Bile duct (tissue), 1 donor: ENCODE results near the genes ARF1 and GJC2.

DNA sequence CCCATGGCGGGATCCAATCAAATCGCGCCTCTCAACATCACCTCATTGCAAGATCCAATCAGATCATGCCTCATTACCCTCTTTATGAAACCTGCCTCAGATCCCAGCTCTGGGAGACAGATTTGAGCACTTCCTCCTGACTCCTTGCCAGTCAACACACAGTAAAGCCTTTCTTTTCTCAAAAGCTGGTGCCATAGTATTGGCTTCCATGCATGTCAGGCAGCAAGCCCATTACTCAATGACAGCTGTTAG lies 41.9 kb downstream of the PRSS38 start:
- PRO-cap, result no peak

DNA sequence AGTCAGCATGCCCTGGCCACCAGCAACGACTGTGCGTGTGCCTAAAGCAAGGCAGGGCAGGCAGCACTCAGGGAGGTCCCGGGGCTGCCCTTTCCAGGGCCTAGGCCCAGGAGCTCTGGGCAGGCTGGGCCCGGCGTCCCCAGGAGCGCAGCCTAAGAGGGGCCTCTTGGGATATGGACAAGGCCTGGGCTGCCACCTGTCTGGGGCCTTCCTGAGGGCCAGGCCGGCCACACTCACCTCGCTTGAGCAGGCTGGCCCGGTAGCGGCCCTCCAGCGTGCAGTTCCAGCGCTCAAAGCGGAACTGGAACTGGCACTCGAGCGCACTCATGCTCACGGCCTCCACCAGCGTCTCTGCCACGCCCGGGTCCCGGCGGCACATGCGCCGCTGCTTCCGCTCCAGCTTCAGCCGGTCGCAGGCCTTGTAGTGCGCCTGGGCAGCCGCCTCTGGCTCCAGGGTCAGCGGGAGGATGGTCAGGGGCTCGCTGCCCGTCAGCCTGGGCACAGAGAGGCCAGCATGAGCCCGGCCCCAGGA lies 22.6 kb downstream of the WNT9A start:
- PRO-cap, result no peak

- PRO-cap, result bidirectional peak, plus-strand start at chr1:228082708, minus-strand start at chr1:228082500
Observed at GRCh38 chr1:228082305-228082848, at the start of gene ARF1. Gene ARF1, plus strand, starts transcription at chr1:228082708.

- PRO-cap, result bidirectional peak, plus-strand start at chr1:228083137, minus-strand start at chr1:228083063; bidirectional peak, plus-strand start at chr1:228083679, minus-strand start at chr1:228083580
Observed at GRCh38 chr1:228082849-228083849, 641 bp downstream of the ARF1 start.

- PRO-cap, result no peak
Observed at GRCh38 chr1:228105807-228106219, 2.7 kb upstream of the C1orf35 start.

- PRO-cap, result bidirectional peak, plus-strand start at chr1:228149638, minus-strand start at chr1:228149573
Observed at GRCh38 chr1:228149327-228150351, at the start of gene GJC2. Gene GJC2, plus strand, starts transcription at chr1:228149930.

DNA sequence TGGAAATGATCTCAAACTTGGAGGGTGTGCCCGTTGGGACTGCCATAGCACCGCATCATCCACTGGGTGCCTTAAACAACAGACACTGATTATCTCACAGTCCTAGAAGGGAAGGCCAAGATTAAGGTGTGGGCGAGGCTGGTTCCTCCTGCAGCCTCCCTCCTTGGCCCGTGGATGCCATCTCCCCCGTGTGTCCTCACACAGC lies 4.3 kb upstream of the IBA57 start:
- PRO-cap, result no peak

DNA sequence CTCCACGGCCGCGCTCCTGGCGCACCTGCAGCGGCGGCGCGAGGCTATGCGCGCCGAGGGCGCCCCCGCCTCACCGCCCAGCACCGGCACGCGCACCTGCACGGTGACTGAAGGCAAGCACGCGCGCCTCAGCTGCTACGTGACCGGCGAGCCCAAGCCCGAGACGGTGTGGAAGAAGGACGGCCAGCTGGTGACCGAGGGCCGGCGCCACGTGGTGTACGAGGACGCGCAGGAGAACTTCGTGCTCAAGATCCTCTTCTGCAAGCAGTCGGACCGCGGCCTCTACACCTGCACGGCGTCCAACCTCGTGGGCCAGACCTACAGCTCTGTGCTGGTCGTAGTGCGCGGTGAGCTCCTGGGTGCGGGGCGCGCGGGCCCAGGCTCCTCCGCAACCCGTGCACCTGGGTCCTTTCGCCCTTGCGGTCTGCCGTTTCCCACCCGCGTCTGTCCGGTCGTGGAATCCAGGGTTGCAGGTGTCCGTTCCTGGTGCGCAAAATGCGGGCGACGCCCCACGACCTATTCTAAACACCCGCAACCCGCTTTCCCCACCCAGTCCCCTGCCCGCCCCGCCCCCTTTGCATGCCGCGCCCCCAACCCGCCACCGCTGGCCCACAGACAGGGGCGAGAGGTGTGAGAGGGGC lies 4.7 kb downstream of the OBSCN start:
- PRO-cap, result no peak

- PRO-cap, result no peak
Observed at GRCh38 chr1:228359160-228359950, 47.3 kb downstream of the TRIM11 start.

GRCh38 chr1:228367637-228368592 lies 38.7 kb downstream of the TRIM11 start:
- PRO-cap, result no peak

DNA sequence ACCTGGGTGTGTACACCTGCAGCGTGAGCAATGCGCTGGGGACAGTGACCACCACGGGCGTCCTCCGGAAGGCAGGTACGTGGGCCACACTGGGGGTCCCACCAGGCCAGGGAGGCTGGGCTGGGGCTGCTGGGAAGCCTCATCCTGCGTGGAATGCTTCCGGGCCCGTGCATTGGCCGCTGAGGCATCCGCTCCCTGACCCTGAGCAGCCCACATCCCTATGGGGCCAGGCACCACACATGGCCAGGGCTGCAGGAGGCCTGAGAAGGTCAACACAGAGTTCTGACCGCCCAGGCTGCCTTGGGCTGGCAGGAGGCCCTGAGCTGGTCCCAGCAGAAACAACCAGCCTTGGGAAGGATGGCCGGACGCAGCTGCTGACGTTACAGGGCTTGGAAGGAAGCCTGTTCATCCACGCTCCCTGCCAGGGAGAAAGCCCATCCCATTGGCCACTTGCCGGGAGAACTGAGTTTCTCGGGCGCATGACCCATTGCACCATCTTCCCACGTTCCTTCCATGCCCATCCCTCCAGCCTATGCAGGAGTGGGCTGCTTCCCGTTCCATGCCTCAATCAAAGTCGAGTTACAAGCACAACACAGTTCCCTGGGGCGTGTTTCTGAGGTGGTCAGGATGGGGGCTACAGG lies 31.8 kb downstream of the TRIM11 start:
- PRO-cap, result no peak

DNA sequence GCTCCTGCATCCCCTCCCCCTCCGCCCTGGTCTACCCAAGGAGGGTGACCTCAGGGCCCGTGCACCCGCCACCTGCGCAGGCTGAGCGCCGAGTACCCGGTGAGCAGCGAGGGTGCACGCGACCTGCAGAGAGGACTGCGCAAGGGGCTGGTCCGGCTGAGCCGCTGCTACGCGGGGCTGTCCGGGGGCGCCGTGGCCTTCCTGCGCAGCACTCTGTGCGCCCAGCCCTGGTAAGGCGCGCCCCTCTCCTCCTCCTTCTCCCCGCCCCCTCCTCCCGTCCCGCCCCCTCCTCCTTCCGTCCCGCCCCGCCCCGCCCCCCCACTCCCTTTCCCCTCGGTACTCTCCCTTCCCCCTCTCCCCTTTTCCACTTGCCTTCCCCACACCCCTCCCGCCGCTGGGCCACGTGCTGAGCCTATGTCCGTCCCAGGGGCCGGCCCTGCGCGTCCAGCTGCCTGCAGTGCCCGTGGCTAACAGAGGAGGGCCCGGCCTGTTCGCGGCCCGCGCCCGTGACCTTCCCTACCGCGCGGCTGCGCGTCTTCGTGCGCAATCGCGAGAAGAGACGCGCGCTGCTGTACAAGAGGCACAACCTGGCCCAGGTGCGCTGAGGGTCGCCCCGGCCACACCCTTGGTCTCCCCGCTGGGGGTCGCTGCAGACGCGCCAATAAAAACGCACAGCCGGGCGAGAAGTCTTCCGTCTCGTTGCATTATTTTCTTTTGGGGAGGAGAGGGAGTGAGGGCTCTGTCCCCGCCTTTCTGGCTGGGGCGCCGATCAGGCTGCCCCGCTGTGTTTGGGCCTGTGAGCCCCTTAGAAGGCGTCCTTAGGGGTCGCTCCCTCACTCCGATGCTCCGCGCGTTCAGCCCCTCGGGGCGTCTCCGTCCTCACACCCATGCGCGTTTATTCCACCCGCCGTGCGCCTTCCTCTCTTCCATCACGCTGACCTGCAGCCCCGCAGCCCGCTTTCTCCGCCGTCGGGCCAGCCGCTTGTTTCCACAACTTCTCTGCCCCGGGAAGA lies 28.1 kb downstream of the TRIM11 start:
- PRO-cap, result bidirectional peak, plus-strand start at position 546 of the sequence, minus-strand start at position 549 of the sequence

- PRO-cap, result no peak
Observed at GRCh38 chr1:228417495-228418089, 931 bp upstream of the TRIM17 start.

GRCh38 chr1:228458238-228458442 lies 237 bp downstream of the H2BC26 start:
- PRO-cap, result no peak

- PRO-cap, result no peak
Observed at GRCh38 chr1:228722200-228722805, 13.0 kb upstream of the RHOU start.

DNA sequence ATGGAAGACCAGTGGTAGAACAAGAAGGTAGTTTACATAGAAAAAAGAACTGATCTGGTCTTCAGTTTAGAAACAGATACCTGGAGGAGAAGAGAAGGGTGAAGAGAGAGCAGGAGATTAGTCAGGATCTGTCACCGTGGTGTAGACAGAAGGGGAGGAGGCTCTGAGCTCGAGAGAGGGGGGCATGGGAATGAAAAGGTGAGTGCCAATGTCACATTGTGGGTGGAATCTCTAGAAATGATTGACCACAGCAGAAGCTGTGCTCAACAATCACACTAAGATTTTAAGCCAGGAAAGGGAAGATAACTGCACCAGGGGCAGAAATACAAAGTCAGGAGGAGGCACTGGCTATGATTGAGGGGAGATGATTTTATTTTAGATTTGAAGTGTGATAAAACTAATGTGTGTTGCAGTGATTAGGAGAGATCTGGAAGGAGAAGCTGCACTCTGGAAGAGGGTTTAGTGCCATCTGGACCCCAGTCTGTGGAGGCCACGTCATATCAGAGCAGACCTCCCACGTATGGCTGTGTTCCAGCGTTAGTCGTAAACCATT lies 32.8 kb downstream of the RHOU start:
- PRO-cap, result no peak

GRCh38 chr1:228836341-228836824 lies 101.1 kb downstream of the RHOU start:
- PRO-cap, result unidirectional peak, plus-strand start at chr1:228836623

- PRO-cap, result no peak
Observed at GRCh38 chr1:228866406-228866889, 131.2 kb downstream of the RHOU start.

DNA sequence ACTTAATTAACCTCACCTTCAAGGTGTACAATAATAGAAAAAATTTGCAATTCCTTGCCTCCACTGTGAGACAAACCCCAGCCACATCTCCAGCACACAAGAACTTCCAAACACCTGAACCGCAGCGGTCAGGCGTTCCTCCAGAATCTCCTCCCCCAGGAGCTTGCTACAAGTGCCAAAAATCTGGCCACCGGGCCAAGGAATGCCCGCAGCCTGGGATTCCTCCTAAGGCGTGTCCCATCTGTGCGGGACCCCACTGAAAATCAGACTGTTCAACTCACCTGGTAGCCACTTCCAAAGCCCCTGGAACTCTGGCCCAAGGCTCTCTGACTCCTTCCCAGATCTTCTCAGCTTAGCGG lies 213.0 kb downstream of the RHOU start:
- PRO-cap, result no peak

DNA sequence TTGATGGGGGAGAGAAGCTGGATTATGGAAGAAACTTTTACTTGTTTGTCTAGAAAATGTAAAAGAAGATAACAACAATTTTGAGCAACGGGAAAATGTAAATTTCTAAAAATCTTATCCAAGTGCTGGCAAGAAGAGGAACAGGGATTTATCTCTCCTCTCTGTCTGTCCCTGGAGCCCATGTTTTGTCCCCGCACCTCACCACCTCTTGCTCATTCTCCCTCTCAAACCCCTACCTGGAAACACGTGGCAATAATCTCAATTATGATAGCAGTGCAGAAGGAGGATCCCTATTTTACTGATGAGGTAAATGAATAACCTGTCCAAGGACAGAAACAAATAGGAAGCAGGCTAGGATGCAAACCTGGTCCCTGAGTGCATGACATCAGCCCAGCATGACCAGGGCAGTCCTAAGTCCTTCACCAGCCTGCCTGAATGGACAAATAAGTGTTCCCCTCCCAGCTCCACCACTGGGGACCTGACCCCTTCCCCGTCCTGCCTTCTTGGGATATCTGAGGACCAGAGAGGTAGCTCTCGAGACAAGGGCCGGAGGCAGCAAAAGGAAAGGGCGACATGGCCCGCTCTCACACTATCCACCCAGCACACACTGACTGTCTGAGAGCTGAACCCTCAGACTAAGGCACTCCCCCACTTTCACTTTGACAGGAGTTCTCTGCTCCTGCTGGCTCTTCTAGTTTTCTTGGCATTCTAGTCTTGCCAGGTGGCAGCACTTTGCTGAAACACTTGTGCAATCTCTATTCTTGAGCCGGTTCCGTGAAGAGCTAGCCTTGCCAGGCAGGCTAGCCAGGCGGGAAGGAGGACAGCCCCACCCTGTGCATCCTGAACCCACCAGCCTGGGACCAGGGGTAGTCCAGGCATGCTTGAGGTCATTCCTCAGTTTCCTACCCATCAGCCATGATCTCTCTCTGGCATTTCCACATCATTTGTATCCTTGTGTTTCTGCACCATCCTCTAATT lies 251.3 kb upstream of the RAB4A start:
- PRO-cap, result no peak